WTC11 (cell line): ENCODE measurements around the gene CDKL3.

DNA sequence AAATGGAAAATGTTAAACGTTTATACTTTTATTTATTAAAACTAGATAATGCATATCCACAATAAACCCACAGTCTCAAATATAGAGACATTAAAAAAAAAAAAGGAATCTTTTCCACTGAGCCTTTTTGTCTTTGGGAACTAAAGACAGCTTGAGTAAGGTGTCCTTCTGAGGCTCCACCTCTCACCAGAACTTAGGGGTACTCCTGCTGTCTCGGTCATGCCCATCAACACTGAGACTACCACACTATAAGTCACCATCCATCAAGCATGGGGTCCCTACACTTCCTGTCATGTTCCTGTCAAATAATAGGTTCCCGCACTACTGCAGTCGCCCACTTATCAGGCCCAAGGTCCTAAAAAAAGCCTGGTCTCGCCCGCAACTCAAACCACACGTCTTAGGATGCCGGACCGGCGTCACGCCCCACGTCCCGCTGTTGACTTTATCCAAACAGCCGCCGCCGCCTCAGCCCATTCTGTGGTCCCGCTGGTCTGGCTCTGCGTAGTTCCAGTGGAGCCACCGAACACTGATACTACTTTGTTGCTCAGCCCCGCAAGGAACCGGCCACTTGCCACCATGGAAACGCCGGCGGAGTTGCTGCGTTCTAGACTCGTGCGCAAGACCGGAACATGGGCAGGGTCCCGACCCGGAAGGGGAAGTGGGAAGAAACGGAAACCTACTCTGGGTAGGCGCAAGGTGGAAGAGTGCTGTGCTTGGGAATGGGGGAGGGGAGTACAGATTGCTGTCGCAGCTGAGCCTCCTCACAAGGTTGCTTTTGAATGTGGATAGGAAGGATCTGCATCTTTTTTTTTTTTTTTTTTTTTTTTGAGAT is at the start of gene CDKL3:
CDKL3 (minus strand) TSS at position 606 of the 832 bp plus-strand sequence.
- PRO-cap: unidirectional peak, plus-strand start at position 189 of the sequence; bidirectional peak, plus-strand start at position 388 of the sequence, minus-strand start at position 392 of the sequence; bidirectional peak, plus-strand start at position 716 of the sequence, minus-strand start at position 596 of the sequence

DNA sequence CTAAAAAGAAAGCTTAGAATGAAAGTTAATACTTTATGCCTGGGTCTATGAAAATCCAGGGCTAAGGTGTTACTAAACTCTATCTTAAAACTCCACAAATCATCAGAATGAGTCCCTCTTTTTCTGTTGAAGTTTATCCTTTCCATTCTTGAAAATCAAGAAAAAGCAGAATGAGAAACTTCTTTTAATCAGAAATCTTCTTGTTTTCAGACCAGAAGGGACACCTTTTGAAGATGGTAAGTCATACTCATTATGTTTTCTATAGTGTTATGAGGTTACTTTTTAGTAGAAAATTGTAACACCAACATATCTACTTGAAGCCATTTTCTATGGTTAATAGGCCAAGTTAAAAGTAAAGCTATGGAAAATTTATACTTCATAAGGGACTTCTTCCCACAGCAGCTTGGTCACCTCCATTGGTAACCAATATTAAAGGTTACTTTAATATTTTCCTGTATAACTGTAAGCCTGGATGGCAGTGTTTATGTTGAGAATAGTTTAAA is 5.1 kb downstream of the UBE2B start:
- PRO-cap: no peak

GRCh38 chr5:134560387-134561048 is 35.0 kb downstream of the JADE2 start:
- PRO-cap: no peak

- PRO-cap: no peak
These were observed 864 bp upstream of the SEC24A start for GRCh38 chr5:134647535-134648306.

GRCh38 chr5:134661005-134661755 is 12.6 kb downstream of the SEC24A start:
- PRO-cap: no peak

GRCh38 chr5:134770812-134771165 is 12.2 kb downstream of the DDX46 start:
- PRO-cap: no peak

- PRO-cap: no peak
These were observed 3.3 kb upstream of the CATSPER3 start for GRCh38 chr5:134964173-134965114.

GRCh38 chr5:135116038-135116588 is 82.1 kb upstream of the PITX1 start:
- PRO-cap: no peak

DNA sequence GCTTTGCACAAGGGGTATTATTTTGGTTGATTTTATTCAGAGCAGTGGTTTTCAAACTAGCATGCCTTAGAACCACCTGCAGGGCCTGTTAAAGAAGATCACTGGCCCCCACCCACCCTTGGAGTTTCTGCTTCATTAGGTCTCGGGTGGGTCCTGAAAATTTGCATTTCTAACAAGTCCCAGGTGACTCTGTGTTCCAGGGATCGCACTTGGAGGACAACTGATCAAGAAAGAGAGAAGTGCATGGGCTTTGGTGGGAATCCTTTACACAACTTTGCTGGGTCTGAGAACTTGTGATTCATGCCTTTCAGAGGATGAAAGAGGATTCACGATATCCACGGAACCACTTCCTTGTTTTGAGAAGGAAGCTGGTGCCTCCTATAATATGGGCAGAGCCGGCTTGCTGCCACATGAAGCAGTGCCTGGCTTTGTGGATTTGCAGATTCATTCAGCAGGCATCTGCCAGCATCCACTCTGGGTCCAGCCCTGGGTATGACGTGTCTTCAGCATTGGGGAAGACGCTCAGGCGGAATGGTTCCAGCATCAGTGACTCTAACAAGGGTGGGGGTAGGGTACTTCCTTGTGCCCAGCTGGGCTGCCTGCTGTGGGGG is 106.6 kb upstream of the PITX1 start:
- PRO-cap: no peak

- PRO-cap: no peak
These were observed 156.5 kb upstream of the PITX1 start for GRCh38 chr5:135190320-135191043.

- PRO-cap: no peak
These were observed 156.8 kb downstream of the MACROH2A1 start for GRCh38 chr5:135241860-135242935.

- PRO-cap: no peak
These were observed 134.1 kb downstream of the MACROH2A1 start for GRCh38 chr5:135264724-135265583.

DNA sequence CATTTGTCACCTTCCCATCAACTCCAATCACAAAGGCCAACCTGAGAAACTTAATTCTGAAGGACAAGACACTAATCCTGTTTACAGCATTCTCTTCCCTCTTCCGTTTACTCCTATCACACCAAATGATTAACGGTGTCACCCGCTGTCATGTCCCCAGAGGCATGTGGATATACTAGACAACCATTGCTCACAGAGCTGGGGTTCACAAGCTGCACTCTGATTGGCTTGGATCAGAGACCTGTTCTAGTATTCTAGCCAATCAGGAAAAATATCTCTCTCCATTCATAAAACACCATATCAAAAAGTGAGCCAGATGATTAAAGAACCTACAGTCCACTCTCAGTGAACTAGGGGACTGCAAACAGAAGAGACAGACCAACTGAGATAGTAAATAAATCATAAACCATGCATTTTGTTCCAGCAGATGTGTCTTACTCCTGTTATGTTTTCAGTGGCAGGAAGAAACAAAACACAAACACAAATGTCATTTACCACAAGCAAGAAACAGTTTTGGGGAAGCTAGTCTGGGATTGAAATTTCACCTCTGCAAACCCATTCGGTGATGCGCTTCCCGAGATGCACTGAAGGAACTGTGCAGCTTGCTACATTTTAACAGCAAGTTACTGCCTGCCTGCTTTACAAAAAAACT is 3.4 kb downstream of the MACROH2A1 start:
- PRO-cap: no peak

DNA sequence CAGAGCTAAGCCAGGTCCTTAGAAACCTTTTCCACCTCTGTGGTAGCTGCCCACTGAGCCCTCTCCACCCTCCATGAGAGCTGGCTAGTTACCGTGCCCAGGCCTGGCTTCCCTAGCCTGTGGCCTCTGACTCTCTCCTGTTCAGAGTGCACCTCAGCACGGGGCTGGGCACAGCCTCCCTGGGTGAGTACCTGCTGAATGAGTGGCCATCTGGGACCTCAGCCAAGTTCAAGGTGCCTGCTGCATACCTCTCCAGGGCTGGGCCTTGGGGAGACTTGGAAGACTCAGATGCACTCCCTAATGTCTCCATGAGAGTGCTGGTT is 9.5 kb downstream of the SLC25A48 start:
- PRO-cap: no peak

- PRO-cap: no peak
These were observed 35.8 kb upstream of the LECT2 start for GRCh38 chr5:135990393-135991179.

DNA sequence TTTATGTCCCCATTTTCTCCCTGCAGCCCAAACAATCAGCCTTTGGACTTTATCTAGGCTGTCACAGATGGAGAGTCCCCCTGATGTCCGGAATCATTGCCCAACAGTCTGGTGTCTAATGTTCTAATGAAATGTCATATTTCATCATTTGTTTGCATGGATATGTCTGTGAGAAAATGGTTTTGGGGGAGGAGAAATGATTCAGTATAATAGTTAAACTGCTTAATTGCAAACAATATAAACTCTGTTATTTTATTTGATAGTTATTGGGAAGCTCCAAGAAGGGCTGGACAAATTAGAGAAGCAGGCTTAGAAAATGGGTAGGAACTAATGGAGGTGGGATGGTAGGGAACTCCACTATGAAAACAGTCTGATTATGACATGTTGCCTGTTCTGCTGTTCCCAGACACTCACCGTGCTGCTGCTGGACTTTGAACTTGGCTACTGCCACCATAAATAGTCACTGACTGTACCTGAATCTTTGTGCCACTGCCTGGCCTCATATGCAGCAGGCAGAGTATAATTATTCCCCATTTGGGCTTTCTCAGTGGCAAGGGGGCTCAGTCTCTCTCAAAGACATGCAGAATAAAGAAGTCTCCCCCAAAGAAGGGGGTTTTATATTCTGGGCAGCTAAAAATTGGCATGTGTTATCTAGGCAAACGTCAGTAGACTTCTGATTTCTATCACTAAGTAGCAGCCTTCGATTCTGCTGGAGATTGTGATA is 38.2 kb upstream of the SMAD5 start:
- PRO-cap: no peak

GRCh38 chr5:136228253-136228636 is 35.3 kb upstream of the SMIM32 start:
- PRO-cap: unidirectional peak, plus-strand start at chr5:136228498

DNA sequence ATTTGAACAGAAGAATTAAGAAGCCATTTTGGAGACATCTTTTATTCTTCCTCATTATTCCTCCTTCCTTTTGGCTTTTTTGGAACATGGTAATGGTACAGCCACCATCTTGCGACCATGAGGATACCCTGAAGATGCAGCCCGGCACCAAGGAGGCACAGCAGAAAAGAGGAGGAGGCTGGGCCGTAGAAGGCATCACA is 279.6 kb upstream of the TRPC7 start:
- PRO-cap: no peak

- PRO-cap: no peak
These were observed 298.4 kb upstream of the TRPC7 start for GRCh38 chr5:136663741-136664240.

- PRO-cap: no peak
These were observed 355.9 kb downstream of the SPOCK1 start for GRCh38 chr5:137143141-137143657.